Colon Carcinoma Metastatic in the Brain (tissue), 2 donors: Measurements from ENCODE around the gene C17orf99.

DNA sequence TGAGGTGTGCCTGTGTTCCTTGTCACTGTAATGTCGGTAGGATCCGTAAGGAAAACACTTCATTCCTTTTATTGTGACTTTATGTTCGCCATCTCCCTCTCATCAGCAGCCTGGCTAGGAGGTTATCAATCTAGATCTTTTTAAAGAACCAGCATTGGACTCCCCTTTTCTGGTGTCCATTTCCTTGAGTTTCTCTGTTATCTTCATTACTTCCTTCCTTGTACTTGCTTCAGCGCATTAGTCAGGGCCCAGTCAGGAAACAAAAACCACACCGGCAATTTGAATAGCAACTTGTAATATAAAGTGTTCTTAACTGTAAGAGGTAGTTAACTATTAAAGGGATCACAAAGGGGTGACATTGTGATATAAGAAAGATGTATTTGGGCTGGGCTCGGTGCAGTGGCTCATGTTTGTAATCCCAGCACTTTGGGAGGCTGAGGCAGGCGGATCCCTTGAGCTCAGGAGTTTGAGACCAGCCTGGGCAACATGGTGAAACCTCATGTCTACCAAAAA is 61.1 kb downstream of the SEPTIN9 start:
- PRO-cap, 2 experiments, result no peak in any of the 2 experiments

GRCh38 chr17:77352440-77352904 is 71.2 kb downstream of the SEPTIN9 start:
- PRO-cap, 2 experiments, result no peak in any of the 2 experiments

DNA sequence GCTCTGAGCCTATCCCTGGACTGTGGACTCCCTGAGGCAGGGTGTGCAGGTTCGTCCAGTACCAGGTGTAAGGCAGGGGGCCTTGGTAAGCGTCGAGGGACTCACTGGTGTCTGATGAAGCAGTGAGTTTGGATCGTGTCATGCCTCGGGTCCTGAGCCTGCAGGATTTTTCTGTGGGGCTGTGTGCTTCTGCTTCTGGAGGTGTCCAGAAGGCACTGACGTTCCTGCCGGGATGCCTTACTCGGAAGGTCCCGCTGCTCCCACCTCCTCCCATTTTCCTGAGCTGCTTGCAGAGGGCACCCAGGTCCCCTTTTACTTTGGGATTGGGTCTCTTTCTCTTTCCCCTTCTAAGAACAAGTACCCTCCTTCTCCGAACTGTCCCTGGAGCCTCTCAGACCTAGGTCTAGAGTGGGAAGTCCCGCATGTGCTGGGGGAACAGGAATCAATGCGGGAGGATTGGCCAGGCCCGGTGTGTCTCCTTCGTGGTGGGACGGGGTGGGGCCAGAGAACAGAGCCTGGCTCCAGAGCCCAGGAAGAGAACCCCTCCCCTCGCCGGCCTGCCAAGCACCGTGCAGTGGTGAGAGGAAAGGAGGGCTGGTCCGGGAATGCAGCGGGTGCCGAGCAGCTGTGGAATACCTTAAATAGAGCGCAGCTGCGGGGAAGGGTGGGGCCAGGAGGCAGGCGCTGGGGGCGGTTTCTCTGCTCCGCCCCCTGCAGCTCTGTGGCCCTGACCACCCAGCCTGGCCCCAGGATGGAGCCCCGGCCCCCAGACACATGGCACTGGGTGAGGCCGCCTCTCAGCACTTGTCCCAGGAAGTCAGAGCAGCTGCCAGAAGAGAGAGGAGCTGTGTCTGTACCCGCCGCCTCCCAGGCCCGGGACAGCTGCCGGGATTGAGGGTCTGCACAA is 127.8 kb downstream of the SEPTIN9 start:
- PRO-cap, 2 experiments, result no peak in any of the 2 experiments

- PRO-cap, 2 experiments, result no peak in any of the 2 experiments
These were observed 139.1 kb downstream of the SEPTIN9 start for GRCh38 chr17:77420230-77420914.

- PRO-cap, 2 experiments, result no peak in any of the 2 experiments
These were observed 164.0 kb downstream of the SEPTIN9 start for GRCh38 chr17:77445025-77445877.

DNA sequence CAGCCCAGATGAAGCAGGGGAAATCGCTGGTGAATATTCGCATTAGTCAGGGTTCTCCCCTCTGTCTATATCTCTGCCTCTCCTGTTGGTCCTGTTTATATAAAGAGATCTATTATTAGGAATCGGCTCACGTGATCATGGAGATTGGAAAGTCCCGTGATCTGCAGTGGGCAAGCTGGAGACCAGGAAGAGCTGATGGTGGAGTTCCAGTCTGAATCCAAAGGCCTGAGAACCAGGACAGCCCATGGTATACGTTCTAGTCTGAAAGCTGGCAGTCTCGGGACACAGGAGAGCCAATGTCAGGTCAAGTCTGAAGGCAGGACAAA is 242.3 kb downstream of the SEPTIN9 start:
- PRO-cap, 2 experiments, result no peak in any of the 2 experiments

DNA sequence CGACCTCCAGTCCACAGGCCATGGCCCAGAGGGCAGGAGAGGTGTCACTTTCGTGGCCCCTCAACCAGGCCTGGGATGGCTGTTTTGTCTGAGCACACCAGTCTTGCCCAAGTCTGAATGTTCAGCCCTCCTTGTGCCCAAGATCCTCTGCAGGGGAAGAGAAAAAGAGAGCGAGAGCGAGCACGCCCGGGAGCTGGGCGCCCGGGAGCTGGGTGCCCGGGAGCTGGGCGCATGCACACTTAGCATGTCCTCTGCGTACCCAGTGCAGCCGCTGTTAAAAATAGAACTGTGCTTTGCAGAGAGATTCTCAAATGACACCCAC is 273.8 kb downstream of the SEPTIN9 start:
- PRO-cap, 2 experiments, result no peak in any of the 2 experiments

DNA sequence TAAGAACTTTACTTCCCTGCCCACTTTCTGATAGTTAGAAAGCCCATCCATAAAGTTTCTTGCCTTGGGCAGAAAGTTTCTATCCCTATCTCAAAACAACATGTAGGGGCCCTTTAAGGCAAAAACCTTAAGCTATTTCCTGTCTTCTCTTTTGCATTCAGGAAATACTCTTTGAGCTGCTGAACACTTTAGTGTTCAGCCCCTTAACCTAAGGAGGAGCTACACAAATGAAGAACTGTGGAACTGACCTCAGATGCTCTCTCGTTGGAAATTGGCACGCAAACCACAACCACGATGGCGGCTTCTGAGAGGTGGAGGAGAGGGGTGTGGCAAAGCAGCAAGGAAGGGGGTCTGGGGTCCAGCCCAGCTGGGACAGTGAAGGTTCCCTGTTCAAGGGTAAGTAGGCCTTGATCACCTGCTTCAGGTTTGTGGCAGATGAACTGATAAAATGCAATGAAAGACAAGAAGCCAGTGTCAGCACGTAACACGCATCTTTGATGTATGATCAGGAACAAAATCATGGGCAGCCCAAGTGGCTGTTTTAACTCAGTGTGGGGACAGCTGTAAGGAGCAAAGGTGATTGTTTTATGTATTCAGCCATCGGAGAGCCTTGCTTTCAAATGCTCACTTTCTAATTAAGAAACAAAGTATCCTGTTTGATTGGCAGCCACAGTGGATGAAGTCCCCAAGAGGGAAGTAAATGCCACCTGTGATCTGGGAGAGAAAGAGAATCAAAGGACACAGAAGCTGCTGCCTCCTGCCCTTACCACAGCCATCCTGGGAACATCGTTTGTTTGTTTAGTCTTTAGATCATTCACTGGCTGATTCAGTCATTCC is 291.5 kb upstream of the TNRC6C start:
- PRO-cap, 2 experiments, result no peak in any of the 2 experiments

DNA sequence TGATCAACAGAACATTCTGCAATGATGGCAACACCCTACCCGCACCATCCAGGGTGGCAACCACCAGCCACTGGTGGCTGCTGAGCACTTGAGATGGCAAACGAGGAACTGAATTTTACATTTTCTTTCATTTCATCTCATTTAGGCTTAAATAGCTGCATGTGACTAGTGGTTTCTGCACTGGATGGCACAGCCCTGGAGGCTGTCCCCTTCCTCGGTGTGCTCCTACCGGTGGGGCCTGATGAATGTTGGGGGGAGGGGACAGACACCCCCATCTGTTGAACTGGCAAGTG is 224.5 kb upstream of the TNRC6C start:
- PRO-cap, 2 experiments, result peak in 1 of 2 experiments; most common plus-strand start position 96 of the sequence (in 1)

GRCh38 chr17:77735631-77736472 is 222.7 kb upstream of the TNRC6C start:
- PRO-cap, 2 experiments, result no peak in any of the 2 experiments

DNA sequence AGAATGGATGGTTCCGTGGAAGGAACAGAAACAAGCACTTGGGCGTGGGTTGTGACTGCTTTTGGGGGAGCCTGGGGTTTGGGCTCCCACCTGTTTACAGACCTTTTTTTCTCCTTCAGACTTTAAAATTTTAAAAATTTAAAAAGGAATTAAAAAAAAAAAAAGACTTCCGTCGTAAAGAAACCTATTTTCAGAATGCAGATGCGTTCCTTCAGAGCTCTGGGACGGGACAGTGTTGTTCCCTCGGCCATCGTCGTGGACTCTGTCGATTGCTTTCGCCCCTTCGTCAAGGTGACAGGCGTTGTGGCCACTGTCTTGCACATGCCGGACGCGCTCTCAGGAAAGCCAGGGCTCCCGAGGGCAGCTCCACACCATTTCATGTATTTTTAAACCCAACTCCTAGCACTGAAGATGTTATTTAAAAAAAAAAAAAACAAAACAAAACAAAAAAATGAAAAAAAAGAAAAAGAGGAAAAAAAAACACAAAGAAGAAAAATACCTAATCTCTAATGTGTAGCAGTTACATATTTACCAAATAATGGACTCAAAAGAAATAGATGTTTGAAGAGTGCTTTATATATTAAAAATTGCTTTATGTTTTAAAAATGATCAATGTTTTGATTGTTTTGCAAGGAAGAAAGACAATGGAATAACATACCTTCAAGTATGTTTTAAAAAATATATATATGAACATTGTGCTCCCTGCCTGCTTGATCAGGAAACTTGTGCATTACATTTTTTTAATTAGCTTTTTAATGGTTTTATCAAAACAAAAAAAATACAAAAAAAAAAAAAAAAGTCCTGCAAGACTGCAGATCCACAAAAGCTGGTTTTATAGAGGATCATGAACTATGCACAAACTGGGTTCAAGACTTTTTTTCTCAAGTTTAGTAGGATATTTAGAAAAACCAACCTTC is 22.2 kb downstream of the TMC6 start:
- PRO-cap, 2 experiments, result no peak in any of the 2 experiments

DNA sequence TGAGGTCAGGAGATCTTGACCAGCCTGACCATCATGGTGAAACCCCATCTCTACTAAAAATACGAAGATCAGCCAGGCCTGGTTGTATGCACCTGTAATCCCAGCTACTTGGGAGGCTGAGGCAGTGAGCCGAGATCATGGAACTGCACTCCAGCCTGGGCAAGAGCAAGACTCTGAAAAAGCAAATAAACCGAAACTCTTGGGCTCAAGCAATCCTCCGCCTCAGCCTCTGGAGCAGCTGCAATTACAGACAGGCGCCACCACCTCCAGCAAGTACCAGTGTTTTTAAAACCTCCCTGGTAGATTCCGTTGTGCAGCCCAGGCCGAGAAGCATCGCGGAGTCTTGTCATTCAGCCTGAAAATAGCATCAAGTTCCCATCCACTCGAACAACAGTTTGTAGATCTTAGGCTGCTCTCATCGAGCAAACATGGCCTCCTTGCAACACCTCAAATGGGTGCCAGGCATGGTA is 18.2 kb downstream of the TMC6 start:
- PRO-cap, 2 experiments, result no peak in any of the 2 experiments

GRCh38 chr17:78146053-78146598 is at the start of gene C17orf99:
TSS of gene C17orf99 (plus strand) at chr17:78146385.
- PRO-cap, 2 experiments, result no peak in any of the 2 experiments

GRCh38 chr17:78252317-78252740 is 20.9 kb downstream of the TMEM235 start:
- PRO-cap, 2 experiments, result no peak in any of the 2 experiments

DNA sequence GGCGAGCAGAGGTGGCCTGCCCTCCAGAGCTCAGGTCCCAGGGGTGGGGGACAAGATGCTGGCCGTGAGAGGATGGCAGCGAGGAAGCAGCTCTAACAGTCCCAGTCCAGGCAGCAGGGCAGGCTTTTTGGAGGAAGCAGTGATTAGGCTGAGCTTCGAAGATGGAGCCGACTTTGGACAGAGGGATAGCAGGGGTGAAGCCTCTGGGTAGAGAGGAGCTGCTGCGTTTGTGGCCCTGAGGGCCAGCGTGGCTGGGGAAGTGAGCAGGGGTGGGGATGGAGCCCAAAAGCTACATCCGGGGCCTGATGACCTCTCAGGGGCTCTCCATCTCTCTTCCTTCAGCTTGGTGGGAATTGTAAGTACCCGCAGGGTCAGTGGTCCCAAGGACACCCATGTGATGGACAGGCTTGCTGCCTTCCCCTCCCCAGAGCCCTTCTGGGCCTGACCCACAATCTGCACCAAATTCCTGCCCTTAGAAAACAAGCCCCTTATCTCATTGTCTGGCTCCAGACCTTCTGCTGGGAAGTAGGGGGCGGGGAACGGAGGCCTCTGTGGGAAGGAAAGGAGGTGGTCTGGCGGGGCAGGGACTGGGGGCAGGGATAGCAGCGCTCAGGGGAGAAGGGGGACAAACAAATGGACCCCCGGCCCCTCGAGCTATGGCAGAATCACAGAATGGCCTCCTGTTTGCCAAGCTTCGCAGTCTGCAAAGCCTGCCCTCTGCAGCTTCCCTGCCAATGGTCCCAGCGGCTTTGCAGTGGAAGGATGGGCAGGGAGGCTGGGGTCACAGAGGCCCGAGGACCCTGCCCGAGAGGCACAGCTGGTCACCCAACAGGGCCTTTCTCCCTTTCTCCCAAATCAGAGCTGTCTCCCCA is 25.2 kb downstream of the TMEM235 start:
- PRO-cap, 2 experiments, result no peak in any of the 2 experiments

DNA sequence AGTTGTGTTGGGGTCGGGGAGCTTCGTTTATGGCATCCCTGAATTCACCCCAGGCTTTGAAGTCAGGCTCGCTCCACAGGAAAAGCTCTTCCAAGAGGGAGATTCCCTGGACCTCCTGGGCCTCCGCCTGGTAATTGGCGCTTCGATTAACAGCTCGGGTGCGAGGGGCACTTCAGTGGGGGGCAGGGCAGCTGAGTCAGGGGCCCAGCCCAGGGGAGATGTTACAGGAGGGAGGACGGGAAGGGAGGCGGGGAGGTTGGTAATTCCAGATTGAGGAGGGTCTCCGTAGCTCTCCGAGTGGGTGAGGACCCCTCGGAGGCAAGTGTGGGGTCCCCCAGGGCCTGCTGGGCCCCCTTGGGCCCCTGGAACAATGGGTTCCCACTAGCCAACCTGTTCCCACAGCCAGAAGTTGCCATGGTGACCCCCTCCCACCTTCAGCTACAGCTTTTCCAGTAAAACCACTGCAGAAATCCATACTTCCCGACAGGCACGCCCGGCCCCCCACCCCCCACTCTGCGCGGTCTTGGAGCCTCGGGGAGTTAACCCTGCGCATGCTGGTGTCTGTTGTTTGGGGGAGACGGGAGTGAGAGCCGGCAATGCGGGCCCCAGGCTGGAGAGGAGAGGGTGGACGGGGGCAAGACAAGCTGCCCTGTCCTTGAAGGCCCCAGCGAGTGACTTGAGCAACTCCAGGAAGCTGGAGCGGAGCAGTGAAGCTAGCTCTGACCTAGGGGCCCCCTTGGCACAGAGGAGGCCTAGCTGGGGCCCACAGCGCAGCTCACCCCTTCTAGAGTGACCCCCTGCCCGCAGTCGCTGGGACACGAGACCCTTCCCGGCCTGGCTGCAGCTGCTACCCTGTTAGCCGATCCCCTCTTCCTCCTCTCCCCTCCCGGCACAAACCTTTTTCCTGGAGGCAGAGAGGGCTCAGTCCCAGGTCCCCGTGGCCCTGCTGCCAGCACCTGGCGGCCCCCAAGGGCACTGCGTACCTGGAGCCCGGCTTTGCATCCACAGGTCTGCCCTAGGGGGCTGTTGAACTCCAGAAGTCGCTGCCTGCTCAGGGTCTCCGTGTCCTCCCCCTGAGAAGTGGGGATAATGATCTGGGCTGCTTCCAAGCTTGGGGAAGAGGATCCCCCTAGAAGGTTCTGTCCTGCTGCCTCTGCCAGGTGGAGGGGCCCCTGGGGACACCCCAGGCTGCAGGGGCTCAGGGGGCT is 37.8 kb downstream of the TMEM235 start:
- PRO-cap, 2 experiments, result no peak in any of the 2 experiments

DNA sequence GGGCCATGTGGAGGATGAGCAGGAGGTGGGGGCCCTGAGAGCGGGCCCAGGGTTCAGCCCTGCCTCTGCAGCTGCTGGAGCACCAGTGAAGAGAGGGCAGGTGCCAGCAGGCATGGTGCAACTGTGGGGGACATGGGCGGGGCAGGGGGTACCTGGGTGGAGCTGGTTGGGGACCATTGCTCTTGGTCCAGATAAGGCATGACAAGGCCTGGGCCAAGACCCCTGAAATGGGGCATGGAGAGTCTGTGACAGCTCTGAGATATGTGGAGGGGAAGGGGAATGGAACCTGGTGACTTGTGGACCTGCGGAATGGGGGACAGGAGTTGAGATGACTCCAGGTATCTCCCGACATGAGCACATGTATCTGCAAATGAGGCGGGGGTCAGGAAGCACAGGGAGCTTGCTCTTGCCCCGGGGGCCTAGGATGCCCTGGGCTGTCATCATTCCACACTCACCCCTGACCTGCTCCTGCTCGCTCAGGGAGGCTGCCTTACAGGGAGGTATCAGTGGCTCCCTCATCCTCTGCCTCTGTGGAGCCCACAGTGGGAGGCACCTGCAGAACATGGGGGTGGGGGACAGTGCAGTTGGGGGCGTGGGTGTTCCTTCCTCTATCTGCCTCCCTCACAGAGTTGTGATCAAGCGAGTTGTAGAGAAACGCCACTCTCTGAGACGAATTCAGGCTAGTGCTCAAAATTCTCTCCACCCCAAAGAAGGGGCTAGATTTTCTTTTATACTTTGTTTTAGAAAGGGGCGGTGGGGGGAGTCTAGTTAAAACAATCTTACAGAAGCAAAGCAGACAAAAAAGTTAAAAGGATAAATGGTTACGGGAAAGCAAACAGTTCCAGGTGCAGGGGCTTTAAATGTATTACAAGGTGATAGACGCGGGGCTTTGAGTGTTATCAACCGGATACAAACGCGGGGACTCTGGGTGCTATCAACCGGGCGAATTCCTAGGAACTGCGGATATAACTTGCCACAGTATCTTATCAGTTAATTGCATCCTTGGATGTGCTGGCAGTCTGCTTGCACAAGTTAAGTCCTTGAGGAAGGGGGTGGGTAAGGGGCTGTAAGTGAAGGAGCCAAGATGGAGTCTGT is 40.3 kb downstream of the TMEM235 start:
- PRO-cap, 2 experiments, result no peak in any of the 2 experiments

GRCh38 chr17:78342947-78343155 is 17.0 kb downstream of the SOCS3 start:
- PRO-cap, 2 experiments, result no peak in any of the 2 experiments

- PRO-cap, 2 experiments, result no peak in any of the 2 experiments
These were observed 39.1 kb downstream of the DNAH17 start for GRCh38 chr17:78538153-78538352.

- PRO-cap, 2 experiments, result no peak in any of the 2 experiments
These were observed 101.1 kb upstream of the DNAH17 start for GRCh38 chr17:78678148-78678915.